ENCODE measurements around the gene PSPH.

- PRO-cap, 6 experiments, result no peak in any of the 6 experiments
- RAMPAGE, long total RNA, 2 experiments, result no peak in any of the 2 experiments
- RRBS, result no CpG with 5 or more reads among the region's 4 CpGs
Observed at GRCh38 chr7:55465925-55466380, 100.8 kb downstream of the LANCL2 start.

DNA sequence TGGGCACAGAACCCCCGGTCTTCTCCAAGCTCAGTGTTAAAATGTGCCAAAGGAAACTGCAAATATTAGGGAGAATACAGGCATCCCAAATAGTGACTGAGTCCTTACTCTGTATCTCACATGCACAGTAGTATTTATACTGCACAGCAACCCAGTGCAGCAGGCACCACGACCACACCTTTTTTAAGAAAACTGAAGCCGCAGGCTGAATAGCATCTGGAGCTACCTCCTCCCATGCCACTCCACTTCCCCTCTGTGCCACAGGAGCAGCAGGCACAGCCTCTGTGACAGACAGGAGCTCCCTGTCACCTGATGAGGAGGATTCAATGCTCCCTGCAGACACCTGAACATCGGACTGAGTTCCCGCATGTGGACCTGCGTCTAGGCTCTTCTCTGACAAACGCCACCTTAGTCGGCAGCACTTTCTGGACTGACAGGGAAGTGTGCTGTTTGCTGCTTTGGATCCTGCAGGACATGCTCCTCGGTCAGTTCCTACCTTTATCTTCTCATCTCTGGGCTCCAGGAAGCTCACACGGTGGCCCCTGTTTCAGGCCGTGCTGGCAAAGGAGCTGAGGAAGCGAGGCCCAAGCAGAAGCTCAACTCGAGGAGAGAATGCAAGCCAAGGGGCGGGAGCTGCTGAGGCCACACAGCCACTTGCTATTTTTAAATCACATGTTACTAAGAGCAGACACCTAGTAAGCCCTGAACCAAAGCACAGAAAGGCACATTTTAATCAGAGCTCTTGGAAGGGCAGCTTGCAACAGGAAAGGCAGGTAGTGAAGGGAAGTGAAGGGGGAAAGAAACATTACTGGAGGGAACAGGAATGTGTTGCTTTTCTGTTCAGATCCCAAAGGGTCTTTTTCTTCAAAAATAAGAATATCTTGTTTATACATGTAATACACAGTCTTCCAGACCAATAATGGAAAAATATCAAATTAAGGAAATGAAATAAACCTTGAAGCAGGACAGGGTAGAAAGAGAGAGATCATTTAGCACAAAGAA, 56.6 kb downstream of the VOPP1 start:
- PRO-cap, 6 experiments, result peak in 5 of 6 experiments; most common plus-strand start position 732 of the sequence (in 2); most common minus-strand start position 614 of the sequence (in 4)
- RAMPAGE, long total RNA, 2 experiments, result start-site peak on the minus strand in 1 of 2 experiments, centred at position 602 of the sequence, 30 reads per replicate
- RRBS, result no CpG with 5 or more reads among the region's 14 CpGs

GRCh38 chr7:55534152-55534951, 38.0 kb downstream of the VOPP1 start:
- PRO-cap, 6 experiments, result no peak in any of the 6 experiments
- RAMPAGE, long total RNA, 2 experiments, result no peak in any of the 2 experiments
- RRBS, result no CpG with 5 or more reads among the region's 8 CpGs

DNA sequence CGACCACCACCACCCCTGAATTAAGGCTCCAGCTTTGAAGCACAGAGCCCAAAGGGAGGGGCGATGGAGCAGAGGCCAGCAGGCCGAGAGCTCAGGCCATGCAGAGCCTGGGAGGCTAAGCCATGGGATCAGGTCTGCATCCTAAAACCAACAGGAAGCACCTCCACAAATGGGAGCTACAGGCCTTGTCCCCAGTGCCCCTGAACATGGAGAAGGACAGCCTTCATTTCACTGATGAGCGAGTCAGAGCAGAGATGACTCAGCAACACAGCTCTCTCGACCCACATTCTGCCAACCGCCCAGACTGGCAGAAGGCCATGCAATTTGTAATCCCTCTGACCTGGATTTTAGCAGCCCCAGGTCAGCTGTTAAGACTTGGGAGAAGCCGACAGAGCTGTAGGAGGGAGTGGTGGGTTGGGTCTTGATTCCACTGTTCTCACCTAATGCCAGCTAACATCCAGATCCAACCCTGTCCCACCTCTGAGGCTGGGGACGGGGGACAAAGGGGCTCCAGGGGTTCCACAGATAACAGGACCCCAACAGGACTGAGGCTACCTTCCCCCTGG, 25.5 kb downstream of the VOPP1 start:
- PRO-cap, 6 experiments, result no peak in any of the 6 experiments
- RAMPAGE, long total RNA, 2 experiments, result no peak in any of the 2 experiments
- RRBS, result no CpG with 5 or more reads among the region's 8 CpGs

- PRO-cap, 6 experiments, result no peak in any of the 6 experiments
- RAMPAGE, long total RNA, 2 experiments, result no peak in any of the 2 experiments
- RRBS, result no CpG with 5 or more reads among the region's 15 CpGs
Observed at GRCh38 chr7:55552209-55553545, 19.6 kb downstream of the VOPP1 start.

- PRO-cap, 6 experiments, result peak in 6 of 6 experiments; most common minus-strand start chr7:55689587 (in 6)
- RAMPAGE, long total RNA, 2 experiments, result no peak in any of the 2 experiments
- RRBS, result no CpG with 5 or more reads among the region's 17 CpGs
Observed at GRCh38 chr7:55689004-55689982, 117.0 kb upstream of the VOPP1 start.

GRCh38 chr7:56050899-56051632, at the start of gene PSPH:
Gene PSPH, minus strand, starts transcription at chr7:56051444.
- PRO-cap, 6 experiments, result peak in 6 of 6 experiments; most common minus-strand start chr7:56051580 (in 6)
- RAMPAGE, long total RNA, 2 experiments, result no peak in any of the 2 experiments
- RRBS, result 2% methylated on average over 24 of the region's 43 CpGs

GRCh38 chr7:56055346-56055788, 3.8 kb downstream of the CCT6A start:
- PRO-cap, 6 experiments, result no peak in any of the 6 experiments
- RAMPAGE, long total RNA, 2 experiments, result no peak in any of the 2 experiments
- RRBS, result no CpG with 5 or more reads among the region's 2 CpGs

GRCh38 chr7:56058227-56058868, 5.7 kb upstream of the SUMF2 start:
- PRO-cap, 6 experiments, result no peak in any of the 6 experiments
- RAMPAGE, long total RNA, 2 experiments, result no peak in any of the 2 experiments
- RRBS, result no CpG with 5 or more reads among the region's 6 CpGs

DNA sequence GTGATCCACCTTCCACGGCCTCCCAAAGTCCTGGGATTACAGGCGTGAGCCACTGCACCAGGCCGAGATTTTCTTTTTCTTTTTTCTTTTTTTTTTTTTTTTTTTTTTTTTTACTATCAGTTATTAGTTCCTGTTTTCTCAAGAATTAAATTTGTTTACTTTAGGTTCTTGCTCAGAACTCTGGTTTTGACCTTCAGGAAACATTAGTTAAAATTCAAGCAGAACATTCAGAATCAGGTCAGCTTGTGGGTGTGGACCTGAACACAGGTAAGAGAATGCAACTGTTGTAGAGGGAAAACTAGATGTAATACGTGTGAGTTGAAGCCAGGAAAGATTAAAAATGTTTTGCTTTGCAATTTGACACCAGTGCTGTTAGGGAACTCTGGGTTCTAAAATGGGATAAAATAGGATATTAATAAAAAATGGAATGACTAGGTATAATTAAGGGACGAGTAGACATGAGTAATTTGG, 2.5 kb upstream of the SUMF2 start:
- PRO-cap, 6 experiments, result no peak in any of the 6 experiments
- RAMPAGE, long total RNA, 2 experiments, result no peak in any of the 2 experiments
- RRBS, result no CpG with 5 or more reads among the region's 5 CpGs

DNA sequence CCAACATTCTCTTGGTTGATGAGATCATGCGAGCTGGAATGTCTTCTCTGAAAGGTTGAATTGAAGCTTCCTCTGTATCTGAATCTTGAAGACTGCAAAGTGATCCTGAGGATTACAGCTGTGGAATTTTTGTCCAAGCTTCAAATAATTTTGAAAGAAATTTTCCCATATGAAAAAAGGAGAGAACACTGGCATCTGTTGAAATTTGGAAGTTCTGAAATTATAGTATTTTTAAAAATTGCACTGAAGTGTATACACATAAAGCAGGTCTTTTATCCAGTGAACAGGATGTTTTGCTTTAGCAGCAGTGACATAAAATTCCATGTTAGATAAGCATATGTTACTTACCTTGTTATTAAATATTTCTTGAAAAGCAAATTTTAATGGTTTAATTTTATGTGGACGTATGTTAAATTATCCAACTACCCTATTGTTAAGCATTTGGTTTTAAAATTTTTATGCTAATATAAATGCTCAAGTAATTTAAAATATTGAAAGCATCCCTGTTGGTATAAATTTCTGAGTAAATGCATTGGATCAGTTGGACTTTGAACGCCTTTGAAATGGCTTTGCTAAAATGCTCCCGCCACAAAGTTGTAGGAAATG, 956 bp upstream of the SUMF2 start:
- PRO-cap, 6 experiments, result no peak in any of the 6 experiments
- RAMPAGE, long total RNA, 2 experiments, result no peak in any of the 2 experiments
- RRBS, result no CpG with 5 or more reads among the region's 4 CpGs

DNA sequence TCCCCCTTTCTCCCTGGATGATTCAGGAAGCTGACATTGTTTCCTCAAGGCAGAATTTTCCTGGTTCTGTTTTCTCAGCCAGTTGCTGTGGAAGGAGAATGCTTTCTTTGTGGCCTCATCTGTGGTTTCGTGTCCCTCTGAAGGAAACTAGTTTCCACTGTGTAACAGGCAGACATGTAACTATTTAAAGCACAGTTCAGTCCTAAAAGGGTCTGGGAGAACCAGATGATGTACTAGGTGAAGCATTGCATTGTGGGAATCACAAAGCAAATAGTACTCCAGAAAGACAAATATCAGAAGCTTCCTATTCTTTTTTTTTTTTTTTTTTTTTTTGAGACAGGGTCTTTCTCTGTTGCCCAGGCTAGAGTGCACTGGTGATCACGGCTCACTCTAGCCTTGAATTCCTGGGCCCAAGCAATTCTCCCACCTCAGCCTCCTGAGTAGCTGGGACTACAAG, 12.8 kb downstream of the PHKG1 start:
- PRO-cap, 6 experiments, result peak in 3 of 6 experiments; most common minus-strand start position 159 of the sequence (in 3)
- RAMPAGE, long total RNA, 2 experiments, result no peak in any of the 2 experiments
- RRBS, result no CpG with 5 or more reads among the region's 2 CpGs

GRCh38 chr7:56107105-56107409, 781 bp upstream of the CHCHD2 start:
- PRO-cap, 6 experiments, result no peak in any of the 6 experiments
- RAMPAGE, long total RNA, 2 experiments, result no peak in any of the 2 experiments
- RRBS, result no CpG with 5 or more reads among the region's 6 CpGs

DNA sequence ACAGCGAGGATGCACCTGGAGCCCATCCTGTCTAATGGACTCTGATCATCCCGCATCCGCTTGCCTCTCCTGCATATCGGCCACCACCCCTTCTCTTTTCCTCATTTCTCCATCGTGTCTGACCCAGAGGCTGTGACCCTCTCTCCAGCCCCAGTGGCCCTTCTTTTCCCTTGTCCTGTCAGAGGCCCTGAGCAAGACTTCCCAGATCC, 32.6 kb upstream of the ZNF716 start:
- PRO-cap, 6 experiments, result peak in 2 of 6 experiments; most common minus-strand start position 92 of the sequence (in 1)
- RAMPAGE, long total RNA, 2 experiments, result no peak in any of the 2 experiments
- RRBS, result no CpG with 5 or more reads among the region's 5 CpGs

GRCh38 chr7:57579335-57580215, 129.6 kb downstream of the ZNF716 start:
- PRO-cap, 6 experiments, result no peak in any of the 6 experiments
- RAMPAGE, long total RNA, 2 experiments, result no peak in any of the 2 experiments
- RRBS, result no CpG with 5 or more reads among the region's 27 CpGs

DNA sequence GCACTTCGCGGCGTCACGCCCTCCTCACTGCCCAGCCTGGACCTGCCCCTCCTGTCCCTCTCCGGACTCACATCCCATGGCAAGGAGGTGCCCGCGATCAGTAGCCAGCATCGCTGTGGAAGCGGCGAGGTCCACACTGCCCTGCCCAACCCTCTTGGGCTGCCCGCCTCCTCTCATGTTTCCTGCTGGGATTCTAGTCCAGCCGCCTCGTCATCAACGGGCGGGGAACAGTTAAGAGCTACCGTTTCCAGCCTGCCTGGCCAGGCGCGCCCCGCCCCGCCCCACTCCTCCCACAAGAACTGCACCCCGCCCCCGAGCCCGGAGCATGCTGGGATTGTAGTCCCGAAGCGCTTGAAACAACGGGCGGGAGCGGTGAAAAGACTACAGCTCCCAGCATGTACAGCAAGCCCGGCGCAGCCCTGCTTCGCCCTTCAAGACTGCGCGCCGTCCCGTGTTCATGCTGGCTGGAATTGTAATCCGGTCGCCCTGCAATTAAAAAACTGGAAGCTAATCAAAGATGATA, 930.5 kb upstream of the ZNF722 start:
- PRO-cap, 6 experiments, result no peak in any of the 6 experiments
- RAMPAGE, long total RNA, 2 experiments, result no peak in any of the 2 experiments
- RRBS, result 45% methylated on average over 5 of the region's 37 CpGs

- PRO-cap, 6 experiments, result peak in 3 of 6 experiments; most common plus-strand start chr7:63789906 (in 3); most common minus-strand start chr7:63789778 (in 3)
- RAMPAGE, long total RNA, 2 experiments, result no peak in any of the 2 experiments
- RRBS, result 25% methylated on average over 25 of the region's 78 CpGs
Observed at GRCh38 chr7:63789243-63790124, 209.2 kb upstream of the ZNF722 start.

DNA sequence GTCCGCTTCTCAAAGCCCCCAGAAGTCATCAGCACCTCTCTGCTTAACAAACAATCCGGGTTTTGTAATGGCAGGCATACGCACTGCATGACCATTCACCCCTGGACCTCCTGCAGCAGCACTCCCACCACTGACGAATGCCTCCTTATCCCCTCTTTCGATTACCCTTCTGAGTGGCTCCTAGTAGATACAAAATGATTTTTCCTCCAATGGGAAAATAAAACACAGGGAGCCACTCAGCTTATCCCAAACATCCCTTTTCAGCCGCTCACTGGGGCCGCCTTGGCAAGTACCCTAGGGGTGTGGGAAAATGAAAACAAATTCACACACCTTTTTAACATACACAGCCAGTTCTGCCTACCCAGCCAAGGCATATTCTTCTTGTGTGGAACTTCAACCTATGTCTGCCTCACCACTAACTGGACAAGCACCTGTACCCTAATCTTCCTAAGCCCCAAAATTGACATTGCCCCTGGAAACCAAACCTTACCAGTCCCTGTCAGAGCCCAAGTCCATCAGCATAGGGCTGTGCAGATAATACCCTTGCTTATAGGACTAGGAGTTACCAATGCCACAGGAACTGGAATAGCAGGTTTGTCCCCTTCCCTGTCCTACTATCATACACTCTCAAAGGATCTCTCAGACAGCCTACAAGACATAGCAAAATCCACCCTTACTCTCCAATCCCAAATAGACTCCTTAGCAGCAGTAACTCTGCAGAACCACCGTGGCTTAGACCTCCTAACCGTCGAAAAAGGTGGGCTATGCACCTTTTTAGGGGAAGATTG, 19.6 kb downstream of the ZNF107 start:
- PRO-cap, 6 experiments, result no peak in any of the 6 experiments
- RAMPAGE, long total RNA, 2 experiments, result no peak in any of the 2 experiments
- RRBS, result no CpG with 5 or more reads among the region's 10 CpGs

- PRO-cap, 6 experiments, result peak in 2 of 6 experiments; most common plus-strand start chr7:64889093 (in 1); most common minus-strand start chr7:64888798 (in 1)
- RAMPAGE, long total RNA, 2 experiments, result start-site peak on the minus strand in 1 of 2 experiments, at chr7:64889135-64889545 at its widest, 6 to 18 reads per replicate
- RRBS, result 2% methylated on average over 23 of the region's 85 CpGs
Observed at GRCh38 chr7:64888588-64889793, 14.1 kb upstream of the ZNF273 start.

DNA sequence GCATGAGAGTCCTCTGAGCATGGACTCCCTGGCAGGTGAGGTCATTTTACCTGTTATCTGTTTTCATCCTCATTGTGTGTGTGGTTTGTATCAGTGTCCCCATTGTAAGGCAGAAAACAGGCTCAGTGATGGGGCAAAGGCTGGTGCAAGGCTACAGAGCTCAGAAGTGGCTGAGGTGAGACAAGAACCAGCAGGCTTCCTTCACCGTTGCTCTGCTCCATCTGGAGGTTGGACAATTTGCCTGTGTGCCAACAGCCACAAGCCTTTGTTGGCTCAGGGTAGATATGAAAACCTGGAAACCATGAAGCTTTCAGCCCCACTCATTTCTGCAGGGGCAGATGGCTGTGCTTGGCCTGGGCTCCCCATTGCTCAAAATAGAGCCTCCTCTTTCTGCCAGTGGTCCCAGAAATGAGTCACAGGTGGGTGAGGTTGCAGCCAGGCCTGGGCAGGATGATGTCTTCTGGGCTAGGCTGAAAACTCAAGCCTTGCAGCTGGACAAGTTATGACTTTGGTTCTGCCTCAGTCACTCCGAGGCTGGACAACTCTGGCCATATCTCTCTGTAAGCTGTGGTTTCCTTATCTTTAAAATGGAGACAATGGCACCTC, 12.3 kb upstream of the ZNF273 start:
- PRO-cap, 6 experiments, result no peak in any of the 6 experiments
- RAMPAGE, long total RNA, 2 experiments, result no peak in any of the 2 experiments
- RRBS, result no CpG with 5 or more reads among the region's 2 CpGs

All from heart left ventricle (tissue), 7 donors.